GM12891 (cell line): ENCODE measurements around a stretch of chr3.

- RRBS = no CpG with 5 or more reads among the region's 4 CpGs
Measured at GRCh38 chr3:190527221-190527846, 13.4 kb downstream of the IL1RAP start.

GRCh38 chr3:190547133-190547529, 33.2 kb downstream of the IL1RAP start:
- RRBS = no CpG with 5 or more reads among the region's 3 CpGs

- RRBS = no CpG with 5 or more reads among the region's 5 CpGs
Measured at GRCh38 chr3:190566395-190566867, 52.5 kb downstream of the IL1RAP start.

DNA sequence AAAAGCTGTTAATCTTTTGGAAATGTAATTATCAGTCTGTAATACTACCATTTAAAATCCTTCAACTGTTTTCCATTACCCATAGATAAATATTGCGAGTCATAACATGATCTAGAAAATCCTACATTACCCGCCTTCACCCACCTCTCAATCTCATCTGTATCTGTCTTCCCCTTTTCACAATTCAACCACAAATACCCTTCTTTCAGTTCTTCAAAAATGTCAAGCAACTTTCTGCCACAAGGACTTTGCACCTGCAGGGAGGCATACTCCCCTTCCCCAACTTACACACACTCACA, 33.3 kb upstream of the CCDC50 start:
- RRBS = no CpG with 5 or more reads among the region's 2 CpGs

GRCh38 chr3:191393568-191394373, 63.4 kb upstream of the UTS2B start:
- RRBS = no CpG with 5 or more reads among the region's 3 CpGs

GRCh38 chr3:192636408-192637540, 90.6 kb downstream of the FGF12 start:
- RRBS = no CpG with 5 or more reads among the region's 8 CpGs

DNA sequence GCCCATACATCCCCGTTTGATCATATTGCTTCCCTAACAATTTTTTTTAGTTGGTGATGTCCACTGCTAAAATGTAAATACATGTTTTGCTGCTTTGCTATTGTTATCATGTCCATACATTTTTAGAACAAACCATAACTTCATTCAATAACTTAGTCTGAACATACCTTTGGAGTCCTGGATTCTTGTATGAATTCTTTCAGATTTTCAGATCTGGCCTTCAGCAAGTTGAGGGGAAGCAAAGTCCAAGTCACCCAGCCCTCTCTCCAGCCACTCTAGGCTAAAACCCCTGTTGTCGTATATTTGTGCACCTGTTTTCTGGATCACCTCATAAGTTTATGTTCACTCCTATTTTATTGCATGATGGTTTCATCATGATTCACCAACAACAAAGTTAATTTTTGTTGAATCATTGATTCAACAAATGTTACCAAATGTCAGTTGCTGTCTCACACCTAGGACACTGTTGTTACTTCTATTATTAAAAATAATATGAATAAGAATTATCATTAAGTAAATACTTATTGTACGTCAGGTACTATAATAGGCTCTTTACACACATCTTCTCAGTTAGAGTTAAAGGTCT, 83.1 kb downstream of the FGF12 start:
- RRBS = no CpG with 5 or more reads among the region's 3 CpGs

DNA sequence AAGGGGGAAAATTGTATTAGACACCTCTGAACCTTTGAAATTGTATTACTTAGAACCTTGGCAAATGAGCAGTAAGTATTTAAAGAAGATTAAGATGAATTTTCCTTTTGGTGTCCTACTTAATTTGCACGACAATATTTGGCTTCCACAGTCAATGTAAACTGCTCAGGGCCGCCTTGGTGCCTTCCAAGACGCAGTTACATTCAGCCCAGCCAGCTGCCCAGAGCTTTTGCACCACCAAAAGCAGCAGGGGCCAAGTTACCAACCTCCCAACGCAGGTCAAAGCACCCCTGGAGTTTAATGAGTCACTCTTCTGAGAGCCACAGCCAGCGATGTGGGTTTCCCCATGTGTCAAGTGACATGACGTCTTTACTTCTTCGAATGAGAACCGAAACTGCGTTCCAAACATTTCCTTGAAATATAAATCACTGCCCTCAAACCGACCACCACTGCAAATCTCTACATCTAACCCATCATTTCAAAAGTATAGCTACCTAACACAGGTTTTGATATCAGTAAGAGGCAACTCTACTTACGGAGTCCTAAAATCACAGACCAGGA, 24.7 kb downstream of the MB21D2 start:
- RRBS = no CpG with 5 or more reads among the region's 11 CpGs

- RRBS = 4% methylated on average over 4 of the region's 20 CpGs
Measured at GRCh38 chr3:192917358-192917744, 305 bp downstream of the MB21D2 start.

- RRBS = 95% methylated on average over 3 of the region's 21 CpGs
Measured at GRCh38 chr3:193870256-193871131, 265.5 kb upstream of the HES1 start.

- RRBS = no CpG with 5 or more reads among the region's 7 CpGs
Measured at GRCh38 chr3:193938526-193939125, 197.3 kb upstream of the HES1 start.

DNA sequence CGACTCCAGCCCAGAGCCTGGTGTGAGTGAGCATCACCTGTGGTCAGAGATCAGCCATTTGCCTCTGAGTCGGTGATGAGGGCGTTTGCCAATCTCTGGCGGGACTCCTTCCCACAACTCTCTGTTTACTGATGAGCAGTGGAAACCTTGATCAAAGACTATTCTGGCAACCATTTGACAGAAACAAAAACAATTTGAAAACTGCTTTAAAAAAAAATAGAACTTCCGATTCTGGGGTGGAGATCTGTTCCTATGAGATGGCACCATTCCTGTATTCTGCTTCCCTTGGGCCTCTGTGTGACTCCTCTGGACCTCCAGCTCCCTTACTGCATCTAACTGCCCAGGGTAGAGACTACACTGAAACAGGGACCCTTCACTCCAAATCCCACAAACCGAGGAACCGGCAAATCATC, 63.7 kb upstream of the HES1 start:
- RRBS = no CpG with 5 or more reads among the region's 7 CpGs

DNA sequence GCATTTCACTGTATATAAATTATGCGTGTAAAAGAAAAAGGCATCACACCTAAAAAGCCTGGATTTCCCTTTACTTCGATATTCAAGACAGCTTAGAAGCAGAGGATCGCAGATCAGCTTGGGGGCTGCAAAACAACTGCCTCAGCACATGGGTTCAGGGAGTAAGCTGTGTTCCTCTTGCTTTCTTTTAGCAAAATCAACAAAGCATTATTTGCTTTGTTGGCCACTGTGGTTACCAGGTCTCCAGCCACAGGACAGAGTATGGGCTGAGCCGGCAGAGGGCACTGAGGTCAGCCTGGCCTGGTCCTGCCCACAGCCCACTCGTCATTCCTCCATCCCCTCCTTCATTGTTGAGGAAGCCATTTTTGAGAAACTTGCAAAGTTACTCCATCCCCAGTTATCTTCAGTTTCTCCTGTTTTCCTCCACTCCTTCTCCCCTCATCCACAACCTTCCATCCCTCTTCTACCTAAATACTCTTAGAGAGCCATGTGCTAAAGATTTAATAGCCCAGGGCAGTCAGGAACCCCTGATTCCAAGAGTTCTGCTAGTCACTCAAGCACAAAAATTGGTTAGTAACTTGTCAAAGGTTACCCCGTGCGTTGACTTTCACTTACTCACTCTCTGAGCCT, 60.1 kb upstream of the HES1 start:
- RRBS = no CpG with 5 or more reads among the region's 7 CpGs

GRCh38 chr3:194082489-194083368, 53.2 kb upstream of the HES1 start:
- RRBS = no CpG with 5 or more reads among the region's 13 CpGs

- RRBS = no CpG with 5 or more reads among the region's 17 CpGs
Measured at GRCh38 chr3:194100676-194101436, 35.1 kb upstream of the HES1 start.

- RRBS = 2% methylated on average over 6 of the region's 37 CpGs
Measured at GRCh38 chr3:194137394-194137895, 1.5 kb downstream of the HES1 start.

GRCh38 chr3:194138205-194138590, 2.2 kb downstream of the HES1 start:
- RRBS = no CpG with 5 or more reads among the region's 6 CpGs

DNA sequence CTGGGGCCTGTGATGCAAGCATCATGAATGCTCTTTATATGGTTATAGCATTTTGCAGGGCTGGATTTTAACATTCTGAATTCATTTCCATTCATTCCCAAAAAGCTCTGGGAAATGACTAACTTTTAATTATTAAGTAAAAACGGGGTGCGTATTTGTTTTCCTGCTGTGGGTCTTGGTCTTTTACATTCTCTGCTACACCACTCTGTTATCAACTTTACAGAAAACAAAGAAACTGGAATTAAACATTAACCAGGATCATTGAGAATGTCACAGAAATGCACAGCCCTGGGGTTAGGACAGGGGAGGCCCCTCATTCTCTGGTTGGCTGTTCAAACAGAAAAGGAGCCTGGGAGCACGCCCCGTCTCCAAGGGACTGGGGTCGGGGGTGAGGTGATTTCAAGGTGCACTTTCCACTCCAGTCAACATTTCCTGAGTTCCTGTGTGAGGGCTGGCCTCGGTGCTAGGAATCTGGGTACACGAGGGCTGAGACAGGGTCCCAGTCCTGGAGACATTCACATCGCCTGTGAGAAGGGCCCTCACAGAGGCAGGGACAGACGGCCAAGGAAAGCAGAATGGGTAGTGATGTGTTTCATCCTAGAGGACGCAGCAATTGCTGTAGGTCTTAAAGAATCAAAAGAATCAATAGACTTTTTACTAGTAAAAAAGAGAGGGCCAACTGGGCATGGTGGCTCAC, 30.4 kb downstream of the CPN2 start:
- RRBS = no CpG with 5 or more reads among the region's 10 CpGs

DNA sequence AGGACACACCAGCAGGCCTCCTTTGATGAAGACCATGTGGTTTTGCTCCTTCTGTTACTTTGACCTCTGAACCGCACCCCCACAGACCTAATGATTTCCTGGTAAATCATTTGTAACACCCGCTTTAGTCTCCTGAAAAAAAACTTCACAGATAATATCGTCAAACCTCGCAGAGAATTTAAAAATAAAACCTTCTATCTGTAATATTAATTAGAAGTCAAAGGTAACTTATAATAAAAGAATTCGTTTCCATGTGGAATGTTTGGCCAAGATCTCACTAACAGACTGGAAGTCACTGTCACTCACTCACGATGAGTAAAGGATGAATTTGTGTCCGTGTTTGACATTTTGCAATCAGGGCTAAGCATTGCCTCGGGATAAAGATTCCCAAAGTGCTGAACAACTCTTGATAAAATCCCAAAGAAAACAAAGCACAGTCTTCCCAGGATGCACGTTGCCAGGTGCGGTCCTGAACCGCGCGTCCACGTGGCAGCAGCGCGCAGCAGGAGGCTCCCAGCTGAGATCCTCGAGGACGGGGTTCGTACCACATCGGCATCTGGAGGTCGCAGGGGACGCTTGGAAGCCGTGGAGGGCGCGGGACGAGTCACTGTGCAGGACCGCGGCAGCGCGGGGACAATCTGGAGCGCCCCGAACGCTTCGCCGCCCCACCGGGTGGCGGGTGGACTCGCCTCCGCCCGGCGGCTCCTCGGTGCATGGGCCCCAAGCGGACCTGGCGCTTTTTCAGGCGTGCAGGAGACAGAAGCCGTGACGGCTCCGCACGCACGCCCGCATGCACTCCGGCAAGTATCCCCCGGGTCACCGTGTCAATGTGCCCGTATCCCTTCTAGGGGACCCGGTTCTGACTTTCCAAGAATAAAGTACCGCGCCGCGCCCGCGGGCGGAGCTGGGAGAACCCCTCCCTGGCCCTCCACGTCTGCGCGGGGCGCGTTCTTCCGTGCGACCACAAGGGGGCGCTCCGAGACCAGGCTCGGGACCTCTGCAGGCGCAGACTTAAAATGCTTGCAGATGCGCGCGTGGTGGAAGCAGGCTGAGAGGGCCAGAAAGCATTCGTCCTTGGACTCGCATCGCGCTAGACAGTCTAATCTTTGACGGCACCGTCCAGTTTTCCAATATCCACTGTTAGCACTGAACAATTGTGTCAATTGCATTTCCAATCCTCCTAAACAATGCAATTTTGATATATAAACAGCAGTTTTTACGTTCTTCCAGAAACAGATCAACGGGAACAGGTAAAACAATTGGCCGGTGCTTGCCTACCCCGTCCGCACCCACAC, 17.7 kb downstream of the CPN2 start:
- RRBS = 3% methylated on average over 7 of the region's 88 CpGs

DNA sequence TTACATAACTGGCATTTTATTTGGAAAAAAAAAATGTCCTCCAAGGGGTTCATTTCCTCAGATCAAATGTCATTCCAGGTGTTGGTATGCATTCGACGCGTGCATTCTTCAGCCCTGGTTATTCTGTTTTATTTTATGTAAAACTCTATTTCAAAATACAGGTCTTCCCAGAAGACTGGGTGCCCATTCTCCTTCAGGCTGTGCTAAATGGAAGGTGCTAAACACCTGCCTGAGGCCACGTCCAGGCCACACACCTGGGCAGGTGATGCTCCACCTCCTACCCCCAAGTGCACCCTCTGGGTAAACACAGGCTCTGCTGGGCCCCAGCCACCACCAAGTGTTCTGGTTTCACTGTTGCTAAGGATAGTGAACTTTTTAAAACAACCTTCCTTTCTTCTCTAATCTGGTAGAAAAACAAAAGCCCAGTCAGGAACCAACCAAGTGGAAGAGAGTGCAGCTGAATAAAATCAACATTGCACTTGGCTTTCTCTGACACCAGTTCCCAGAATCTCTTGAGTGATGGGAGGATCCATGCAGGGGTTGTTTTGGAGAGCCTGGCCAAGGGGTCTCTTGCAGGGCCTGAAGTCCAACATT, 26.0 kb upstream of the ATP13A3 start:
- RRBS = no CpG with 5 or more reads among the region's 4 CpGs